Smooth muscle cell (in vitro differentiated cells): ENCODE measurements around the genes VPS54 and SLC1A4.

- RAMPAGE, long total RNA: no peak
Measured at GRCh38 chr2:62304497-62305422, 108.8 kb downstream of the B3GNT2 start.

DNA sequence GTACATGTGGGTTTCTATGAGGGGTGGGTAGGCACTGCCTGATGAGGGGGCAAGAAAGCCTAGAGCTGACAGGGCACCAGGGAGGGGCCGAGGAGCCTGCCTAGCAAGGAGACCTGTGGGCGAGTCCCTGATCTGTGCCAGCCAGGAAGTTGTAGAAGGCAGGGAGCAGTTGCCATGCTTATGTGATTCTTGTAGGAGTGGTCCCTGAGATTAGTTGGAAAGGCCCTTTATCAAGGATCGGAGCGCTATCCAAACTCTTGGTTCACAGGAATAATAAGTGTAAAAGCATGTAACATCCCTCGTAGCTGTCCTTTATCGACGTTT lies 111.8 kb downstream of the B3GNT2 start:
- RAMPAGE, long total RNA: no peak

DNA sequence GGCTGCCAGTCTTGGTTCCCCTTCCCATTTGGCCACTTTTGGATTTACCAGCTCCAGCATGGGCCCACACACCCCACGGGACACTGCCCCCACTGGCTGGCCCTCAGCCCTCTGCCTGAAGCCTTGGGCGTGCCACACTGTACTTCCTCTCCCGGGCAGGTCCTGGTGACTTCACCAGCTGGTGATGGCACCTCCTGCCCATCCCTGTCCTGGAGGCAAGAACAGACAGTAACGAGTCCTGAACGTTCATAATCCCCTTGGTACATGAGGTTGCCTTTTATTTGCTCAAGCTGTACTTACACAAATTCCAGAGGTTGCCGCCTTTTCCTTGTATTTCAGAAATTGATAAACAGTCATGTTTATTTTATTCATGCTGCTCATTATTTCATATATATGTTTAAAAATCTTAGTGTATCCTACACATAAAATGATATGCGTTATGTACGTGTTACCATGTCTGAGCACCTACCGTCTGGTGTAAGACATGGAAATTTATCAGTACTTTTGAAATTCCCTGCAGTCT lies 81.0 kb downstream of the TMEM17 start:
- RAMPAGE, long total RNA: no peak

DNA sequence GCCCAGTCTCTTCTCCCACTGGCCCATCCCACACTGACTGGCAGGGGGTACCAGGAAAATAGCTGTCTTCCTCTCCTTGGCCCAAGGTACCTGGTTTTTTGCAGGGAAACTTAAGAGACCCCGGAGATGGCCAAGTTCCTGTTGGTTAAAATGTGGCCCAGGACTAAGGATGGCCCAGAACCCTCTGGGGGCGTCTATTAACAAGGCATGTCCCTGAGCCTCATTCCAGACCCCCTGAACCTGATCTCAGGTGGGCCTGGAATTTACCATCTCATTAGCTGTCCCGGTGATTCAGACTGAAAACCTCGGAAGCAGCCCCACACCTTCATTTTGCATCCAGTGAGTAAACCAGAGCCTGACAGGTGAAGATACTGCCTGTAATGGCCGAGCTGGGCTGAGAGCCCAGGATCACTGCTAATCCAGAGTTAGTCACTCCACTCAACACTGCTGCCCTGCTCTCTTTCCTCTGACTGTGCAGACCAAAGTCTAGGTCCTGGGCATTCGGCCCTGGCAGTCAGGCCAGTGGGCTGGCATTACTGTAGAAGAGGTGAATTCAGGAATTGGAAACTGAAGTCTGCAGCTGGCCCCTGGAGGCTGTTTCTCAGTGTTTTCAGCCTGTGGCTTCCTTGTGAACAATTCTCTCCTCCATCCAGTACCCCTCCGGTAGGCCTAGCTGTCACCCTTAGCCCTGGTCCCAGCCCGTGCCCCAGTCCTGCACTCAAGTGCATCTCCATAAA lies 44.4 kb downstream of the TMEM17 start:
- RAMPAGE, long total RNA: no peak

DNA sequence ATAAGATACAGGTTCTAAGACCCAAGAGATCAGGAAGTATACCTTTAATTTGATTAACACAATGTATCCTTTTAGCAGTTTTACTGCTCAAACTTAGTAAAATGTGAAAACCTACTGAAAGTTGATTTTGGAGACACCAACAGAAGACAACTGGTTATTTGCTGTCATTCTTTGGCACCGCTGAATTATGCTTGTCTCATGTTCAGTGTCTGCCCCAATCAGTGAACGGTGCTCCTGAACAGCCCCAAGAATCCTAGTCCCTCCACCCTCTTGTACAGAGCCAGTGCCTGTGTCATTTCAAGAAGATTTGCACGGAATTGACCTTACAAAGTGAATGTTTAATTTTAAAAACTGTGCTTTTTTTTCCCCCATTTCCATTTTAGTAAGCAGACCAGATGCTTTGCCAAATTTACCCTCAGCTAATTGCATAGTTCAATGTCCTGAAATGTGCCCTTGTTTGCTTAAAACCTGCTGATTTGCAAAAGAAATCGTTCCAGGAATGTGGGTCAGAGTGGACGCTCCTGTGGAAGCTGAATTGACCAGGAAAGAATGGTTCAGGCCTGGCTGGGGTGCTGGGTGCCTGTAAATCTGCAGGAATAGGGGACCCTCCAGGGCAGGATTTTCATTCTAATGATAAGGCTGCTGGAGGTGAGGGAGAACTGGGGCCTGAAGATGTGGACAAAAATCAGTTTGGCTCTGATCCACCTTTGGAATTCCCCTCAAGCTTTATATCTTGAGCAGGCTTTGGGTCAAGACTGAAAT lies 20.2 kb downstream of the TMEM17 start:
- RAMPAGE, long total RNA: no peak

- RAMPAGE, long total RNA: no peak
Measured at GRCh38 chr2:62992557-62993229, 57.9 kb upstream of the OTX1 start.

GRCh38 chr2:63058617-63059250 lies 8.1 kb downstream of the OTX1 start:
- RAMPAGE, long total RNA: no peak

GRCh38 chr2:63581061-63581663 lies 7.1 kb downstream of the WDPCP start:
- RAMPAGE, long total RNA: no peak

DNA sequence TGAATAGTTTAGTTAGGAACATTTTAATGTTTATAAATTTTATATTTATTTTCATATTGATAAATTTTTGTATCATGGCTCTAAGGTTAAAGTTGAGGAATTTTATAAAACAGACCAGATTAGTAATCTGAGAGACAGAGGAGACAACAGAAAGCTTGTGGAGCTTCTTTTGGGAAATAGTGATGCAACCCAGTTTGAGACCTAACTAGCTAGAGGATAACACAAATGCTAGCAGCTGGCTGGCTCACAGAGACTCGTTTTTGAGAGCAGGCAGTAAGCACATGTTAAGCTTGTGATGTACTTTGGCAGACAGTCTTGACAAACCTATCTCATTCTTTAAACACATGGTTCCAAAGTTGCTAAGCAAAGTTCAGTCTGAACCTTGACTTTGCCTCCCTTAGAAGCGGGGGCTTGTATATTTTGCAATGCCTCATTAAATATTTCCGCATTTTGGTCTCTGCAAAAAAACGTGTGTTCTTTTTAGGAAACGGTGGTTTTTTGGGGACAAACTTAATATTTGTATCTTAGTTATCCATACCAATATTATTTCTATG lies 21.4 kb upstream of the UGP2 start:
- RAMPAGE, long total RNA: no peak

GRCh38 chr2:63842031-63842853 lies 546 bp downstream of the UGP2 start:
- RAMPAGE, long total RNA: no peak

DNA sequence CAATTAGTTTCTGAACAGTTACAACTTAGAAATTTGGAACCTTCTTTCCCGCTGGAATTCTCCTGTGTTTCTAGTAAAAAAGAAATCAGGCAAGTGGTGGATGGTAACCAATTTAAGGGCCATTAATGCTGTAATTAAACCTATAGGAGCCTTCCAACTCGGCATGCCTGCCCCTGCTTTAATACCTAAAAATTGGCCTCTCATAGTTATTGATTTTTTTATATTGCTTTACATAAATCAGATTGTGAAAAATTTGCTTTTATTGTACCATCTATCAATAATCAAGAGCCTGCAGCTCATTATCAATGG lies 26.7 kb downstream of the VPS54 start:
- RAMPAGE, long total RNA: no peak

- RAMPAGE, long total RNA: no peak
Measured at GRCh38 chr2:64018514-64019627, at the start of gene VPS54. Gene VPS54, minus strand, starts transcription at chr2:64019428.

- RAMPAGE, long total RNA: no peak
Measured at GRCh38 chr2:64263137-64263662, 119.0 kb upstream of the PELI1 start.

DNA sequence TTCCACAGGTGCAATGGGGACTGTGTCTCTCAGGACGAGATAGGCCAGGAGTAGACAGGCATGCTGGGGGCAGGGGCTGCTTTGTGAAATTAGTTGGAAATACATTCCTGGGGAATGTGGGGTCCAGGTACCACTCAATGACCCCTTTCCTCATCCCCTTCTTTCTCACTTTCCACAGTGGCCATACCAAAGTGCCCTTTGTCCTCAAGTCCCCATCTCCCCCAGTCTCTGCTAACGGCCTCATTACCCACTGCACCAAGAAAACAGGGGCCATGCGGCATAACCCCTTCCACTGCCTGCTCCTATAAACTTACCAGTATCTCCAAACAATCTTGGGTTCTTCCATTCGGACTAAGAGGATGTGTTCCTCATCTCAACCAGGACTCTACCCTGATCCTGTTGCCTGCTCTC lies 72.0 kb upstream of the LGALSL start:
- RAMPAGE, long total RNA: no peak

GRCh38 chr2:64391307-64391892 lies 62.6 kb upstream of the LGALSL start:
- RAMPAGE, long total RNA: no peak

DNA sequence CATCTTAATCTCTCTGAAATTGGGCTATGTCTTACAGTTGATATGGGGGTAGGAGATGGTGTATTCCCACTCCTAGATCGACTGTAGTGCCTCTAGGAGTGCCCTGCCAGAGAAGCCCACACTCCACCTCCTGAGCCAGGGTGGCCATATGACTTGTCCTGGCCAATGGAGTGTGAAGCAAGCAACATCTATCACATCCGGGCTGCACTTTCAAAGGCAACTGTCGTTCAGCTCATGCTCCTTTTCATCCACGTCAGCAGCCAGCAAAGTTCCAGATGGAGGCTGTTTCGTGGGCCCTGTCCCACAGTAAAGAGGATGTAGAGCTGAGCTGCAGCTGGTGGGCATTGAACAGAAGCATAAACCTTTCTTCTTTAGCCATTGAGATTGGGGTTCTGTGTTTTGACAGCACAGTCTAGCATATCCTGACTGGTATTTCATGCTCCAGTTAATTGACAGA lies 149.3 kb upstream of the SLC1A4 start:
- RAMPAGE, long total RNA: no peak

GRCh38 chr2:64863510-64863880 lies 125.7 kb upstream of the SLC1A4 start:
- RAMPAGE, long total RNA: no peak

DNA sequence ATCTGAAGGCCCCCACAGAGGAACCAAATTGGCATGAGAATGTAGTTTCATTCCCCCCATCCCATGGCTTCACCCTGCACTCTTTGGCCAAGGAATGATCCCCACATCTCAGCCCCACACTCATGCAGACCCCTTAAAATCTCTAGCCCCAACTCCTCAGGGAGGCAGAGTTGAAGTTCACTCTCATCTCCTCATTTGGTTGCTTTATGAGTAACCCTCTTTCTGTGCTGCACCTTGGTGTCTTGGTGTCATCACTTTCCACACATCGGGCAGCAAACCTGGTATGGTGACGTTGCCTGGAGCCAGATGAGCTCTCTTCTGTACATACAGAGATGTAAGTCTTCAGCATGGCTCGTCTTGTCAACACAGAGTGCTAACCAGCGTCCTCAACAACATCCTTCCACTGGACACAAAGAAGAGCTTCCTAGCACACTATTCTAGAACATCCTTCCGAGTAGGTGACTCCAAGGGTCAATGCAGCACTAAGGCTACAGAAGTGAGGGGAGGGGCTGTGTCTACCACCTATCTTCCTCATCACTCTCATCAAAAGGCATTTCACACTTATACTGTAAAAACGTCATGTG lies 108.3 kb upstream of the SLC1A4 start:
- RAMPAGE, long total RNA: no peak

DNA sequence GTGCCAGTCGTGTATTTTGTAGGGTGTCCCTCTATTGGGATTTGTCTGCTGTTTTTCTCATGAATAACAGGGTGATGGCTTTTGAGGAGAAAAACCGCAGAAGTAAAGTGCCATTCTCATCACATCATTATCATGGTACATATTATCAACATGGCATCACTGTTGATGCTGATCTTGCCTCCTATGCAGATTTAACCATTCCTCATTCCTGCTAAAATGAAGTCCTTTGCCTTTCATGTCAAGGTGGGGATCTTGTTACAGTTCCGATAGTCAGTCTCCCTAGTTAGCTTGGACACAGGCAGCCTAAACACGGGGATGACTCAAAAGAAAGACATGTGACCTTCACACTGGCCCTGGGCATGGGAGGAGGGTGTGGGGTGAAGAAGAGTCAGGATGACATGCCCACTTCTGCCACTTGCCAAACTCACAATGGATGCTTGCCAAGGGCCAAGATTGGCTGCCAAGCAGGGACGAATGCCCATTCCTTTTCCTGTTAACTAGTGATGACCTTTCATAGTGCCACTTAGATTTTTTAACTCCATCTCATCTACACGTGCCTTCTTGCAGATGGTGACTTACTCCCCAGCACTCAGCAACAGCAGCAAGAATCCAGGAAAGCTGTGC lies 14.0 kb upstream of the SLC1A4 start:
- RAMPAGE, long total RNA: no peak

GRCh38 chr2:64988577-64989545 lies at the start of gene SLC1A4:
Gene SLC1A4, plus strand, starts transcription at chr2:64989399.
- RAMPAGE, long total RNA: no peak